ENCODE results near the gene NR4A2.

GRCh38 chr2:148021192-148021956 lies 483 bp downstream of the MBD5 start:
- PRO-cap: bidirectional peak, plus-strand start at chr2:148021444, minus-strand start at chr2:148021288; bidirectional peak, plus-strand start at chr2:148021538, minus-strand start at chr2:148021541
- RAMPAGE, long total RNA: no peak

DNA sequence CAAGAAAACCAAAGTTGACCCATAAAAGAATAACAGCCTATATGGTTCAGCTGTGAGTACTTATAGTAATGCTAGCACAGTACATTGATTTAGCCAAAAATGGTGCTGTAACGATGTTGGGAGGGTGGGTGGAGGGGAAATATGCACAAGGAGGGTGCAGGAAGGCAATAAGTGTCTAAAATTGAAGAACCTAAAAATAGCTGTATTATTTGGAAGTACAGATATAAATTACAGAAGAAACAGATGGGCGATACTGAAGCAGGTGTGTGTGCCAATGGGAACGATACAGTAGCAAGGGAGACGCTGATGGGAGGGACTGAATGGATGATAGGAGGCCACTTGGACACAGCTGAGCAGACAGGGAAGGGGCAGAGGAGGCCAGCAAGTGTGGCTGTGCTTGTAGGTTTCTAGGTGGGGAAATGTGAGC lies 92.0 kb upstream of the EPC2 start:
- PRO-cap: no peak
- RAMPAGE, long total RNA: no peak

DNA sequence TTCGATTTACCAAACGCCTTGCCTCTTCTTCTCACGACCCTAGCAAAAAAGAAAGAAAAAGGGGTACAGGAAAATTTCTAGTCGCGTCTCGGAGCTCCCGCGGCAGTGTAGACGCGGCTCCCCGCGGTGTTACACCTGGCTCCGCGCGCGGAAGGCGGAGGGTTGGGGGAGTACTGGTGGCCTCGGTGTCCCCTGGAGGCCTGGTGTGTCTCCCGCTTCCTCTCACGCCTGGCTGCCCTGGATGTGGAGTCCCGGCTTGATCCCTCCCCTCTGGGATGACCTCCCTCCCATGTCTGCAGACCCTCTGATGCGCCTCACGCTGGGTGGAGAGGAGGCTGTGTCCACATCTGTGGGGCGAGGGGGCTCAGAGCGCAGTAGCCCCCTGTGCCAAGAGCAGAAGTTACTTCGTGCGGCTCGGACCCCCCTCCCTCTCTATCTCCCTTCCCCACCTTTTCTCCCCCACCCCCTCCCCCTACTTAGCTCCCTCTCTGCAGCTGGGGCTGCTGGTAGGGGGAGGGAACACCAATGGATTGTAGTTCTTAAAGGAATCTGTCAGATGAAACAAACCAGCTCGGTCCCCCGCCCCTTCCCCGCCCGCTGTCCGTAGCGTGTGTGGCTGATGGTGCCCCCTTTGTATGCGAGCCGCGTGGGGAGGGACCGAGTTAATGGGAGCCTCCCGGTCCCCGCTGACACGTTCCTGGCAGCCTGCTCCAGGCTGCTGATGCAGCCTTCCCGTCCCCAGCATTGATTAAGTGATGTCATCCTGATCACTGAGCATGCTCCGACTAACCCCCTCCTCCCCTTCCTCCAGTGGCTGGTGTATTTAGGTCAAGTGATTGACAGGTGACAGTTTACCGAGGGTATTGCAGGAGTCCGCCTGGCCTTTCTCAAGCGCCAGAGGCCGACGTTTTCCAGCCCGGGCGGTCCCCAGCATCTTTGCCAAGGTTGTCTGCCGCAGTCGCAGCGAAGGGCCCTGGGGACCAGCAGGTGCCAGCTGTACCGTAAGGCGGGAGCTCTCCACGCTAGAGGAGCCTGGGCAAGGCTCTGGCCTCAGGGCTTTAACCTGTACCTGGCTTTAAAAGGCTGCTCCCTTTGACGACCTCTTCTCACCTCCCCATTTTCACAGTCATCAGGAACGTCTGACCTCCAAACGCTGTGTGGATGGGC lies 1.5 kb downstream of the KIF5C start:
- PRO-cap: bidirectional peak, plus-strand start at position 305 of the sequence, minus-strand start at position 434 of the sequence; bidirectional peak, plus-strand start at position 894 of the sequence, minus-strand start at position 723 of the sequence
- RAMPAGE, long total RNA: no peak

DNA sequence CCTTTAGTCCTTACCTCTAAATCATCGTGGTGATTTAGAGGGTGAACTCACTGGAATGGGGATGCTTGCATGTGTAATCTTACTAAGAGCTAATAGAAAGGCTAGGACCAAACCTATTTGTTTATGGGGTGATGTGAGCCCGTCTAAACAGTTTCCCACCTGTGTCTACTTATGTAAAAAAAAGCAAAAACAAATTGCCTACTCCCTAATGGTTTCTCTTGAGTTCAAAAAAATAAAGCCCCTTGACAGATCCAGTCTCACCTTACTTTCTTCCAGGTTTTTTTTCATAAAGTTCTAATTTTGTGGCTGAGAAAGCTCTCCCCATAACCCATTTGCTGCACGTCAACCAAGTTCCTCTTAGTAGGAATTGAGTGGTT lies 6.7 kb downstream of the KIF5C start:
- PRO-cap: unidirectional peak, minus-strand start at position 149 of the sequence
- RAMPAGE, long total RNA: no peak

- PRO-cap: no peak
- RAMPAGE, long total RNA: no peak
Observed at GRCh38 chr2:150228834-150229165, 258.7 kb downstream of the RND3 start.

- PRO-cap: no peak
- RAMPAGE, long total RNA: no peak
Observed at GRCh38 chr2:150234721-150235200, 252.7 kb downstream of the RND3 start.

DNA sequence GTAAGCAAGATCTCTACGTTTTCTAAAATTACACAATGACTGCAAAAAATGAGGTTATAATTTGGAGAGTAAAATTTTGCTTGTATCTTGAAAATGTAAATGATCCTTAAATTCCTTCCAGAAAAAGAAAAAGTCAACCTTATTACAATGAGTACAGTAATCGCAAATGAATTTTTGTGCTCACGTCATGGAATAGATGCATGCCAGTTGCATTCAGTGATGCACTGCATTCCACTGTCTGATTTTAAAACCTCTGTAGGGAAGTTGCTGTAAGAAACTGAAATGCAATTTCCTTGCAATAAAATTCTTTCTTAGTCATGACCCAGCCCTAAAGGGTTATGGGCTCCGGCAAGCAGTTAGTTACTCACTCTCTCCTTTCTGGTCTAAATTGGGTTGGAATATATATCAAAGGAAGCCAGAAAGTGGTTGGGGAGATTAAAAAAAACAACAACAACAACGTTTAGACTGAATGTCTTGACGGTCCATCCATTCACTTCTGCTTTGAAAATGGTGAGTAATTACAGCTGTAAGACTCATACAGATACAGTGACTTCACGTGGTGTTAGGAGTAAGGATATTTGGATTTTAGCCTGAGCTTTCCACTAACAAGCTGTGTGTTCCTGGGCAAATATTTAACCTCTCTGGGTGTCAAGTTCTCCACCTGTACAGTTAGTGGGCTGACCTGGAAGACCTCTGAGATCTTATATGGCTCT lies 8.6 kb upstream of the RND3 start:
- PRO-cap: no peak
- RAMPAGE, long total RNA: no peak

DNA sequence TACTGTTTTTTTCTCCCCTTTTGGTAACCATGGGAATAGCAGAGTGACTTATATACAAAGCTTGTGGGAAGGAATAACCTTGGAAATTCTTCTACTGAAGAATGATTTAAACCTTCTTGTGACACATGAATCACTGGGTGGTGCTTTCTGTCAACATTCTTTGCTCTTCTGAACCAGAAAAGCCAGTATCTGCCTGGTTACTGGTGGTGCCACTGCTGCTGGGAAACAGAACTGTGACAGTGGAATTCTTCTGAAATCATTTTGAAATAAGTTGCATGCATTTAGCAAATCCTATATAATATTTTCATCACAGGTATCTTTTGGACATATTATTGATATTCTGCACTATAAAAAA lies 39.4 kb upstream of the RND3 start:
- PRO-cap: no peak
- RAMPAGE, long total RNA: no peak

DNA sequence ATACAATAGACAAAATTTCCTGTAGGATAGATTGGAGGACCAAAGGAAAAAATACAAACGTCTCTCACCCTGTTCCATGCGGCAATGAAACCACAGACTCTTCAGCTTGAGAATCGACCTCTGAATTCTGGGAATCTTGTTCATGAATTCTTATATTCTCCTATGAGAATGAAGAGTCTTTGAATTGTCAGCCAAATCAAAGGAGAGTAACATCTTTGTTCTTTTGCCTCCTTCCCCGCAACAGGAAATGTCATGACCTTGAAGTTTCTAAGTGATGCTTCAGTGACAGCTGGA lies 21.7 kb downstream of the TNFAIP6 start:
- PRO-cap: no peak
- RAMPAGE, long total RNA: no peak

DNA sequence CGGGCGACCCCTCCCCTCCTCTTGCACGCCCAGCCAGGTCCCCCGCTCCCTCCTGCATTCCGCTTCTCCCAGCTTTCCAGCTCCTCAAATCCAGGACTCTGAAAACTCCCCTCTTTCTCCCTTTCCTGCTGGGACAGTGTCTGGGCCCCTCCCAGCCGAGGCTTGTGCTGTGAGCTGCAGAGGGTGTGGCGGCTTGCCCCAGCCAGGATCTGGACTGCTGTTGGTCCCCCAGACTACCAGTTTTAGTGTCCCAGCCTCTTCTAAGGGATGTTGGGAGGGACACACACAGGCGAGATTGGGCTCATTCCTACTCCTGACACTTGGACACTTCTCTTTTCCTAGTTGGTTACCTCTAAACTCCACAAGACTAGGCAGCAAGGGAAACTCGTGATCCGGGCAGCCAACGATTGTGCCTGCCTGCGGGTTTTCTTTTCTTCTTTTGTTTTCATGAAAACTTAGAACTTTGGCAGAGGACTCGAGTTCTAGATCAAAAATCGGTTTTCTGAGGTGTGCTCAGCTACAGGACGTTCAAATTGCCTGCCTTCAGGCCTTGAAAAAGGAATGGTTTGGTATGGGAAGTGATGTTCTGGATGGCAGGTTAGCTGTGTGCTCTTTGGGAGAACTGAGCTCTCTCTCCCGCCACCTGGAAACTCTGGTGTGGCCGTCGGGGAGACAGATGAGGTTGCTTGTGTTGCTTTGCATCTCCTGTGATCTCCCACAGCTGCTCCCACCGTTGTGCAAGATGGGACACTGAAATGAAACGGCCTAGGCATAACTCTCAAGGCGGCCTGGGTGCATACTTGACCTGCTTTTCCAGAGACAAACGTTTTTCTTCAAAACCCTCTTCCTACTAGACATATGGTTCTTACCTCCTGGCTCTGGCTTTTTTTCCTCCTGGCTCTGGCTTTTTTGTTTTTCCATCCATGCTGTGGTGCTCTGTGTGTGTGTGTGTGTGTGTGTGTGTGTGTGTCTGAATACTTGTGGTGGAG lies 1.8 kb downstream of the FMNL2 start:
- PRO-cap: bidirectional peak, plus-strand start at position 179 of the sequence, minus-strand start at position 216 of the sequence; unidirectional peak, minus-strand start at position 657 of the sequence
- RAMPAGE, long total RNA: no peak

DNA sequence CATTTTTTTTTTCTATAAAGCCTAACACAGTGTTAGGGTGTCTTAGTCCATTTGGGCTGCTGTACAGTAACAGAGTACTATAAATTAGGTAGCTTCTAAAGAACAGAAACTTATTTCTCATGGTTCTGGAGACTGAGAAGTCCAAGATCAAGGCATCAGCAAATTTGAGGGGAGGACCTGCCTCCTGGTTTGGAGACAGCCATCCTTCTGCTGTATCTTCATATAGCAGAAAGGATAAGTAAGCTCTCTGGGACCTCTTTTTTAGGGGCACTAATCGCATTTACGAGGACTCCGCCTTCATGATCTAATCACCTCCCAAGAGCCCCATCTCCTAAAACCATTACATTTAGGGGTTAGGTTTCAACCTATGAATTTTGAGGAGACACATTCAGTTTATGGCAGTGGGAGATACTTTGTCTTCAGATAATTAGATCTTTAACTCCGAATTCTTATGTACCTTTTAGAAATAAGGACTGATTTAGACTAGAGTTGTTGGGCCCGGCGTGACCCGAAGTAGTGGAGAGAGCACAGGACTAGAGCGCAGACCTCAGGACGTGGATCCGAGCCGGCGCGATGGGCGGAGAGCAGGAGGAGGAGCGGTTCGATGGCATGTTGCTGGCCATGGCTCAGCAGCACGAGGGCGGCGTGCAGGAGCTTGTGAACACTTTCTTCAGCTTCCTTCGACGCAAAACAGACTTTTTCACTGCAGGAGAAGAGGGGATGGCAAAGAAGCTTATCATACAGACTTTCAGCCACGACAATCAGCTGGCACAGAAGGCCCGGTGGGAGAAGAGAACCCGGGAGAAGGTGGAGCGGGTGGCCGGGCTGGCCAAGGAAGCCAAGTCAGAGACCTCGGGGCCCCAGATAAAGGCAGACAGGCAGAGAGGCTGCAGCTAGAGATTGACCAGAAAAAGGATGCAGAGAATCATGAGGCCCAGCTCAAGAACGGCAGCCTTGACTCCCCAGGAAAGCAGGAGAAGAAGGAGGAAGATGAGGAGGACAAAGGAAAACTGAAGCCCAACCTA lies 54.4 kb downstream of the FMNL2 start:
- PRO-cap: no peak
- RAMPAGE, long total RNA: no peak

DNA sequence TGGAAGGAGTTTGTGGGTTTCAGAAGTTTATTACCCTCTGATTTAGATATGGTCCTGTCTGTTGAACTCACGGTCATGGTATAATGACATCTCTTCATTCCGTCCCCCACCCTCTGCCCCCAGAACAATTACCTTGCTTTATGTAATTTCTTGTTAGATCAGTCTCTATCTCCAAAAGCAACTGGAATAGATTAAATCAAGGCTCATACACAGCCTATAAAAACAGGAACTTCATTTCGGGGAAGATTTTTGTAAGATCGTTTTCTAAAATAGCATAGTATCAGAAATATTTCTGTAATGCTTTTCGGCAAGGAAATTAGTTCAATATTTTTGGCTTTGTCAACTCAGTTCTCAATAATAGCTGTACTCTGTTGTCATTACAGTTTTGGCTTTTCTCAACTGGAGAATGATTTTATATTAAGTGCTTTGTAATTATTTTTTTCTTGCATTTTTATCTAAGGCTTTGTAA lies 157.2 kb downstream of the FMNL2 start:
- PRO-cap: no peak
- RAMPAGE, long total RNA: no peak

DNA sequence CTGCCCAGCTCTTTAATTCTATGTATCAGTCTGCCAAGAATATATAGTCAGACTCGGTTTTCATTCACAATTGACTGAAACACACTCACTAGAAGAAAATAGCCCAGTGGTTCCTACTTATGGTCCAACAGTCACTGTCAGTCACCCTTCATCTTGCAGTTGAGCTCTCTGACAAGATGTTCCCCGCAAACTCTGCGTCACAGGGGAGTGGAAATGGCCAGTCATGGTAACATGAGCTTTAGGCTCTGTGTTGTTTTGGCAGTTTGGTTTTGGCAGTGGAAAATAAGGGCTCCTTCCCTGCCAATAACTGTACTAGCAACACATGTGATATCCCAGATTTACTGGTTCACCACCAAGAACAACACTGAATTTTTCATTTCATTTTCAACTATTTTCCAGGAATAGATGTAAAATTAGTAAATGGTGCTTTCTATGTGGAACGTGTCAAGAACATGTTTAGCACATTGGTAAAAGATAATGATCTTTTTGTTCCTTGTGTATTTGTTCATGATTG lies 122.4 kb downstream of the PRPF40A start:
- PRO-cap: no peak
- RAMPAGE, long total RNA: no peak

GRCh38 chr2:152694054-152694837 lies 23.0 kb downstream of the PRPF40A start:
- PRO-cap: no peak
- RAMPAGE, long total RNA: no peak

- PRO-cap: no peak
- RAMPAGE, long total RNA: no peak
Observed at GRCh38 chr2:152719272-152719485, 759 bp downstream of the ARL6IP6 start.

- PRO-cap: no peak
- RAMPAGE, long total RNA: no peak
Observed at GRCh38 chr2:154206714-154206952, 334.9 kb downstream of the GALNT13 start.

DNA sequence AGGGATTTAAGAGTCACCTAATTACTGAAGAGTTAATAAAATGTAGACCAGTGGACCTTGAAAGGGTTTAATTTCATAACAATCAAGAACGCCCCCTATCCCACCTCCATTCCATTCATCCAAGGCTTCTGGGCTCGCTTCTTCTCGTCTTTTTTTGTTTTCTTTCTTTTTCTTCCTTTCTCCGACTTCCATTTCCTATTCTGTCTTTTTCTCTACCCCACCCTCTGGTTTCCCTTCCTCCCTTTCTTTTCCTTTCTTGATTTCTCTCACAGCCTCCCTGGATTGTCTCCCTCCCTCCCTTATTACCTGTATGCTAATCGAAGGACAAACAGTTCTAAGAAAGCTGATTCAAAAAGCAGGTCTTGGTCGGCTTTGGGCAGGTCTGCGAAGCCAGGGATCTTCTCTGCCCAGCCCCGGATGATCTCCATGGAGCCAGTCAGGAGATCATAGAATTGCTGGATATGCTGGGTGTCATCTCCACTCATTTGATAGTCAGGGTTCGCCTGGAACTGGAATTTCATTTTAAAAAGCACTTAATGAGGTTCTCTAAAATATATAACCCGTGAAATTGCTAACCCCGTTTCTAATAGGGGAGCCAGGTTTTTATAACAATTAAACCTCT lies 6.0 kb downstream of the NR4A2 start:
- PRO-cap: no peak
- RAMPAGE, long total RNA: no peak

GRCh38 chr2:156332056-156332413 lies 486 bp downstream of the NR4A2 start:
- PRO-cap: no peak
- RAMPAGE, long total RNA: no peak

DNA sequence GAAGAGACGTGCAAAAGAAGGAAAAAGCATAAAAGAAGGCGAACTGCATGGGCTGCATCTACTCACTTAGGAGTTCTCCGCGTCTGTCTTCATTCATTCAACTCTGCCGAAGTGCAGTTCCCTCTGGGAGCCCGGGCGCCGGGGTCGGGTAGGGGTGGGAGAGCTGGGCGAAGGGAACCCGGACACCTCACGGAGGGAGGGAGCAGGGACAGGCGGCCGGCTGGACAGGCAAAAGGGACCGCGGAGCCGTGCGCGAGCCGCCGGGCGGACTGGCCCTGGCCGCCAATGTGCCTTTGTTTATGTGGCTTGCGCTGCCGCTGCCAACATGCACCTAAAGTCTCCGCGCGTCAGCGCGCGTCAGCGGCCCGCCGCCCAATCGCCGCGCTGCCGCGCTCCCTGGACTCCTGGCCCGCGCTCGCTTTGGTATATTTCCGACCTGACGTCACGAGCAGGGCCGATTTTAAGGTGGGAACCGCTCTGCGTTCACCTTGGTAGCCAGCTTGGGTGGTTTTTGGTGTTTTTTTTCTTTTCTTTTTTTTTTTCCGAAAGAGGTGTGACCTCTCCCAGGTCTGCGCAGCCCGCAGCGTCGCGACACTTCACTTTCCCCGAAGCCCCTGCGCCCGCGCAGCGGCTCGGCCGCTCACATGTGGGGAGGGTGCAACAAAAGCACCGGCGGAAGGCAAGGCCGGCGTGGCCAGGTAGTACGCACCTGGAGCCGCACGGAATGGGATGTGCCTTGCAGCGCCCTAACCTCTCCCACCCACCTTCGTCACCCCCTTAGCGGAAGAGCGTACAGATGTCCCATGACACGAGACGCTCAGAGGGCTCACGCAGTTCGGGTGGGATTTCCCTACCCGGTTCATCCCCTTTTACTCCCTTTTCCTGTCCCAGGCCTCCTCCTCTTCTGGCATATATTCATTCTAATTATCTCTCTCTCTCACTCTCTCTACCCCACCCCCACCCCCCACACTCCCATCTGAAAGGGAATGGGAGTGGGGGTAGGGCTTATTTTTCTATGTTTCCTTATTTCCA lies at the start of gene NR4A2:
Gene NR4A2, minus strand, starts transcription at position 308 of the 1,032 bp plus-strand sequence.
- PRO-cap: bidirectional peak, plus-strand start at position 426 of the sequence, minus-strand start at position 271 of the sequence; bidirectional peak, plus-strand start at position 701 of the sequence, minus-strand start at position 698 of the sequence; bidirectional peak, plus-strand start outside the sequence, minus-strand start at position 906 of the sequence
- RAMPAGE, long total RNA: no peak

GRCh38 chr2:156437756-156438589 lies 1.8 kb downstream of the GPD2 start:
- PRO-cap: no peak
- RAMPAGE, long total RNA: no peak